Hematopoietic multipotent progenitor cell (in vitro differentiated cells): Measurements from ENCODE around the genes UGT1A1, SPP2 and ARL4C.

GRCh38 chr2:233063216-233063843 is 3.2 kb downstream of the INPP5D start:
- CAGE, long polyA plus RNA: no peak

GRCh38 chr2:233270227-233270704 is 18.8 kb downstream of the ATG16L1 start:
- CAGE, long polyA plus RNA: no peak

DNA sequence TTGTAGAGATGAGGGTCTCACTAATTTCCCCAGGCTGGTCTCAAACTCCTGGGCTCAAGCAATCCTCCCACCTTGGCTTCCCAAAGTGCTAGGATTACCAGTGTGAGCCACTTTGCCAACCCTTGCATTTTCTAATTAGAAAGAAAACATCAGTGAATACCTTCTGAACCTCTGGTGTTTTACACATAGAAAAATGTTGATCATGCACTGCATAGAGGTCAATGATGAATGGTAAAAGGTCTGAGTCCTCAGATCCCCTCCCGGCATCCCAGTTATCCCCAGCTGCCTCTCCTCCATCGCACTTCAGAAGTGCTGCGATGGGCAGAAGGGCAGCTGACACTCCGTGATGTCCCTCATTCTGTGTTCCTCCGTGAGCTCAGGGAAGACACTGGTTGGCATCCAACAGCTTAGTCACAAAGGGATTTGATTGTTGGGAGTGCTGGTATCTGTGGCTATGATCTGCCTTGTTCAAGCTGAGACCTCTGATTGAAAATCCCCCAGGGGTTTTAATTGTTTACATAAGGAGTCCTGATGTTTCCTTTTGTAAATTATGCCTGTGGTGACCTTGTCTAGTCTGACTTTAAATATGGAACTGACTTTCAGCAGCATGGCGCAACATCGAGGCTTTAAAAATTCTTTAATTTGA is 19.0 kb upstream of the SAG start:
- CAGE, long polyA plus RNA: no peak

DNA sequence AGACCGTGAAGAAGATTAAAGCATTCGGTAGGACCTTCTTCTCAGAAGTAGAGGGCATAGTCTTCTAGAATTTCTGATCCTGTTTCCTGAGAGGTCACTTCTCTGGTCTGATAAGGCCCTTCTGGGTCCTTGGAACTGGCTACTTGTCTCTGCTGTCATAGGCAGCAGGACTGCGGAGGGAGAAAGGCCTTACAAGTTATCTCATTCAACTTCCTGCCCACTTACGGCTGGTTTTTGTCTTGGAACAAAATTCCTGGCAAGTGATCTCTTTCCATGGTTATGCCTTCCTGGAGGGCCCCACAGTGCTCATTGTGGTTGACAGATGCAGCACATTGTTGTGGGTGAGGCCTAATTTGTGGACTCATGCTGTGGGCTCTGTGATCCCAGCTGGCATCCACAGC is 21.9 kb downstream of the SAG start:
- CAGE, long polyA plus RNA: no peak

GRCh38 chr2:233331520-233332177 is 22.6 kb upstream of the DGKD start:
- CAGE, long polyA plus RNA: no peak

DNA sequence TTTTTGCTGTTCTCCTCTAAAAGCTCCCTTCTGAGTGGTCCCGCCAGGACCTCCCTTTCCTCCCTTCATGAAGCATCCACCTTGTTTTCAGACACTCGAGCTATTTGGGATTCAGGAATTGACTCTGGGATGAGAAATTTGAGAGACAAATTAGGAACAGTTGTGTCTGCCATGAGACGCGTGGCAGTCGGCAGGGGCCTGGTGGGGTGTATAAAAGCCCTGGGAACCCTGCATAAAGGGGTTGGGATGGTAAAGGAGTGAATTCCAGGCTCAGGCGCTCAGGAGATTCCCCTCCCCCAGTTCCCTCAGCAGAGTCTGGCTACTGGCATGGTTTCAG is 65.6 kb downstream of the DGKD start:
- CAGE, long polyA plus RNA: no peak

DNA sequence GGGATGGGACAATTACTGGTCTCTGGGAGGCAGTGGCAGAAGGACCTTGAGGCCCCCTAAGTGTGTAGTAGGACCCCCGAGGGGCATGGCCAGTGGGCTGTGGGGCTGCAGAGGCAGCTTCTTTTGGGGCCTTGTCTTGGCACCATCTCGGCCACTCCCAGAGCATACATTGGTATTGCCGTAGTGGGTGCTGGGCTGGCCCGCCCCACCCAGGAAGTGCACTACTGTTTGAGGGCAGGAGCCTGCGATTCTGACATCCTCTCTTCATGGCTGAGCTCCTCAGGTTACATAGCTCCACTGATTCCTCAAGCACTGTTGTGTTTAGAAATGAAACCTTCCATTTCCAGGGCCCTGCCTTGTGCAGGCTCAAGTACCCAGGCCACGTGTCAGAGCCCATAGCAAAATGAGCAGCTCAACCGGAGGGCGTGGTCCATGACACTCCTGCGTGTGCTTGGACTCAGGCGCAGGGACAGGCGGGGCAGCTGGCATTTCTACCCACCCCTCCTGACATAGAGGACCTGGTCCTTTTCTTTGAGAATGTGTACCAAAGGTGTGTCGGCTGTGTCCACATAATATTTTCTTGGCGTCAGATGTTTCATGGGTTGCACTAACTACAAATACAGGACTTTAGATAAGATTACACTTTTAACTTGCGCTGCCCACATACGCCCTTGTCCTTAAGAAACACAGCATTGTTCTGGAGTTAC is 67.8 kb downstream of the DGKD start:
- CAGE, long polyA plus RNA: no peak

- CAGE, long polyA plus RNA: no peak
These were observed 103.0 kb downstream of the DGKD start for GRCh38 chr2:233456961-233457990.

- CAGE, long polyA plus RNA: no peak
These were observed 102.1 kb downstream of the USP40 start for GRCh38 chr2:233464341-233465030.

- CAGE, long polyA plus RNA: no peak
These were observed 93.0 kb downstream of the USP40 start for GRCh38 chr2:233473529-233474128.

DNA sequence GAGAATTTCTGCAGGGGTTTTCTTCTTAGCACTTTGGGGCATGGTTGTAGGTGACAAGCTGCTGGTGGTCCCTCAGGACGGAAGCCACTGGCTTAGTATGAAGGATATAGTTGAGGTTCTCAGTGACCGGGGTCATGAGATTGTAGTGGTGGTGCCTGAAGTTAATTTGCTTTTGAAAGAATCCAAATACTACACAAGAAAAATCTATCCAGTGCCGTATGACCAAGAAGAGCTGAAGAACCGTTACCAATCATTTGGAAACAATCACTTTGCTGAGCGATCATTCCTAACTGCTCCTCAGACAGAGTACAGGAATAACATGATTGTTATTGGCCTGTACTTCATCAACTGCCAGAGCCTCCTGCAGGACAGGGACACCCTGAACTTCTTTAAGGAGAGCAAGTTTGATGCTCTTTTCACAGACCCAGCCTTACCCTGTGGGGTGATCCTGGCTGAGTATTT is 372 bp downstream of the UGT1A6 start:
- CAGE, long polyA plus RNA: no peak

- CAGE, long polyA plus RNA: no peak
These were observed 14.9 kb downstream of the UGT1A3 start for GRCh38 chr2:233743514-233744363.

DNA sequence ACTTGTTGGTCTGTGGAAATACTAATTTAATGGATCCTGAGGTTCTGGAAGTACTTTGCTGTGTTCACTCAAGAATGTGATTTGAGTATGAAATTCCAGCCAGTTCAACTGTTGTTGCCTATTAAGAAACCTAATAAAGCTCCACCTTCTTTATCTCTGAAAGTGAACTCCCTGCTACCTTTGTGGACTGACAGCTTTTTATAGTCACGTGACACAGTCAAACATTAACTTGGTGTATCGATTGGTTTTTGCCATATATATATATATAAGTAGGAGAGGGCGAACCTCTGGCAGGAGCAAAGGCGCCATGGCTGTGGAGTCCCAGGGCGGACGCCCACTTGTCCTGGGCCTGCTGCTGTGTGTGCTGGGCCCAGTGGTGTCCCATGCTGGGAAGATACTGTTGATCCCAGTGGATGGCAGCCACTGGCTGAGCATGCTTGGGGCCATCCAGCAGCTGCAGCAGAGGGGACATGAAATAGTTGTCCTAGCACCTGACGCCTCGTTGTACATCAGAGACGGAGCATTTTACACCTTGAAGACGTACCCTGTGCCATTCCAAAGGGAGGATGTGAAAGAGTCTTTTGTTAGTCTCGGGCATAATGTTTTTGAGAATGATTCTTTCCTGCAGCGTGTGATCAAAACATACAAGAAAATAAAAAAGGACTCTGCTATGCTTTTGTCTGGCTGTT is at the start of gene UGT1A1:
UGT1A1 (plus strand) TSS at position 290 of the 689 bp plus-strand sequence.
- CAGE, long polyA plus RNA: no peak

- CAGE, long polyA plus RNA: no peak
These were observed at the start of gene SPP2 for GRCh38 chr2:234050312-234050943. Gene SPP2 (plus strand): TSS chr2:234050702.

DNA sequence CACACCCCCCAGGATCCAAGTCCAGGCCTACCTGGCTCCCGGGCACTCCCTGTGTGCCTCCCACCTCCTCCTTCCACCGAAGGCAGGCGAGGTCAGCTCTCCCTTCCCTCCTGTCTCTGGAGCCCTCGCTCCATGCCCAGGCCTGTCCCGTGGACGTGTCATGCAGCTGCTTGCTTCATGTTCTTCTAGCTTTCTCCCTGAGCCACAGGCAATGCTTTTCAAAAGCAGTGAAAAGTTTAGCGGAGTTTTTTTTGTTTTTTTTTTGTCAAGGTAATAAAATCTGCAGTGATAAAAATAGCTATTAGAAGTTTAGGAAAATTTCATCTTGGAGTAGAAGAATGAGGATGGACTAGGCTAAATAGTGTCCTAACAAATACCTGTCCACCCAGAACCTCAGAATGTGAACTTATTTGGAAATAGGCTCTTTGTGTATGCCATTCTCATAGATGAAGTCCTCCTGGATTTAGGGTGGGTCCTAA is 50.0 kb downstream of the ARL4C start:
- CAGE, long polyA plus RNA: no peak

GRCh38 chr2:234449150-234449648 is 47.7 kb downstream of the ARL4C start:
- CAGE, long polyA plus RNA: no peak

- CAGE, long polyA plus RNA: no peak
These were observed at the start of gene ARL4C for GRCh38 chr2:234496899-234497809. Gene ARL4C (minus strand): TSS chr2:234497081.

DNA sequence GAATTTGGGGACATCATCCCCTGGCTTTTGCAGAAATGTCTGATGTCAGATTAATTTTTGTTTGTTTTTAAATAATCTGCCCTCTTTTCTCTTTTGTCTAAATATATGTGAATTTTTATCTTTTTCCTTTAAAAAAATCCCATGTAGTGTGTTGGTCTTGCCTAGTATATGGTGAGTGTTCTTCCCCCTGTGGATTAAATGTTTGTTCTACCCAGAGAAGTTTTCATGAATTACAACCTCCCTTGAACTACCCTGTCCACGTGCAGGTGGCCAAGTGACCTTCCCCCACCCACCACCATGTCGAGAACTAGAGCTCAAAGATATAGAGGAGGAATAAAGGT is 192.0 kb upstream of the ARL4C start:
- CAGE, long polyA plus RNA: no peak

DNA sequence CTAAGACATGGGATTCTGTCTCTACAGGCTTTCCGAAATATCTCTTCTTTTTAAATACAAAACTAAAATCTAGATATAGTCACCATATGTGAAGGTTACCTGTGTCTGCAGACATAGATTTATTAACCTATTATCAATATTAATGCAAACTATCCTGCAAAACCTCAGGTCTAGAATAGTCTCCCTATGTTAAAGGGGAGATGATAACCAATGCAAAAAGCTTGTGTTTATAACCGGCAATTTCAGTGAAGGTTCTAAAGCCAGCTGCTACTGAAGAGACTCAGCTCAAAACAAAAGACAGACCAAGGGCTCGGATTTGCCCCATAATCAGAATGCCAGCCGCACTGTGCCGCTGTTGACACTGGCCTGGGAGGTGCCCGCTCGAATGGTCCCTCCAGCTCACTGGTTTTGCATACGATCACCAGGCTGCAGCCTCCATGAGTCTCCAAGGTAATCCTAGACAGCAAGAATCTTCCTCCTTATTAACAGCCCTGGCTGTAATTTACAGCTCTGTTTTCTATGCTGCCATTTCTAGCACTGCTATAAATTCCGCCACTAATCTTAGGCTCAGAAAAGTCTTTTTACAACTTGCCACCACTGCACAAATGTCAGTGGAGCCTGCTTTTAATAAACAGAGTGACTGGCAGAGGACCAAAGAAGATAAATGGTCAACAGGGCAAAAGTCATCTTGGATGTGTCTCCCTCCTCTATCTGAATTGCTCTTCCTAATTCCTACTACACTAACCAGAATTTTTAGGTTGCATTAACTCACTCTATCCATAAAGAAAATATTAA is 155.8 kb upstream of the SH3BP4 start:
- CAGE, long polyA plus RNA: no peak

- CAGE, long polyA plus RNA: no peak
These were observed 99.2 kb downstream of the SH3BP4 start for GRCh38 chr2:235050678-235051795.